H7 (cell line): ENCODE data around the gene TIMM50.

GRCh38 chr19:39387148-39387684, 3.7 kb downstream of the PAF1 start:
- RAMPAGE, long total RNA = no peak

DNA sequence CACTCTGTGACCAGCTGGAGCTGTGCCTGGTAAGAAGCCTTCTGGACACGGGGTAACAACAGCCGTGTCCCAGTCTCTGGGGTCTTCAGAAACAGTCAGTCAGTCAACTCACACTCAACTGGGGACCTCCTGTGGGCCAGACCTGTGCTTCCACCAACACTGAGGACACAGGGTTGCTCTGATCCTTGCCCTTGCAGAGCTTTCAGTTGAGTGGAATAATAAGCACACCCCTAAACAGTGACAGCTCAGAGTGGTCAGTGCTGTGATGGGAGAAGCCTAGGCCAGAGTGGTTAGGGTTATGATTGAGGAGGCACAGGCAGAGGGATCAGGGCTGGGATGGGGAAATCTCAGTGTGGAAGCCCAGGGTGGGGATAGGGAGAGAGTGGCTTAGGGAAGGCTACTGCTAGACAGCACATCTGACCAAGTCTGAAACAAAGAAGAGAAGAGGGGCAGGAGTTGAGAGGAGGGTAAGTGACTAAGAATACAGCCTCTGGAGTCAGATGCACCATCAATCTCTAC, 2.5 kb downstream of the MED29 start:
- RAMPAGE, long total RNA = no peak

GRCh38 chr19:39415402-39415878, 3.0 kb downstream of the PLEKHG2 start:
- RAMPAGE, long total RNA = no peak

GRCh38 chr19:39423761-39424551, 11.5 kb downstream of the PLEKHG2 start:
- RAMPAGE, long total RNA = no peak

GRCh38 chr19:39428145-39429309, 7.2 kb downstream of the RPS16 start:
- RAMPAGE, long total RNA = no peak

DNA sequence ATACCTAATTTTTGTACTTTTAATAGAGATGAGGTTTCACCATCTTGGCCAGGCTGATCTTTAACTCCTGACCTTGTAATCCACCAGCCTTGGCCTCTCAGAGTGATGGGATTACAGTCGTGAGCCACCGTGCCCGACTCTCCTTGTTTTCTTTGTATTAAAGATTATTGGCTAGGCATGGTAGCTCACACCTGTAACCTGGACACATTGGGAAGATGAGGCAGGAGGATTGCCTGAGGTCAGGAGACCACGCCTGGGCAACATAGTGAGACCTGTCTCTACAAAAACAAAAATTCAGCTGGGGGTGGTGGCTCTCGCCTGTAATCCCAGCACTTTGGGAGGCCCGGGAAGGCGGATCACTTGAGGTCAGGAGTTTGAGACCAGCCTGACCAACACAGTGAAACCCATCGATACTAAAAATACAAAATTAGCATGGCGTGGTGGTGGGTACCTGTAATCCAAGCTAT, 3.3 kb downstream of the RPS16 start:
- RAMPAGE, long total RNA = no peak

DNA sequence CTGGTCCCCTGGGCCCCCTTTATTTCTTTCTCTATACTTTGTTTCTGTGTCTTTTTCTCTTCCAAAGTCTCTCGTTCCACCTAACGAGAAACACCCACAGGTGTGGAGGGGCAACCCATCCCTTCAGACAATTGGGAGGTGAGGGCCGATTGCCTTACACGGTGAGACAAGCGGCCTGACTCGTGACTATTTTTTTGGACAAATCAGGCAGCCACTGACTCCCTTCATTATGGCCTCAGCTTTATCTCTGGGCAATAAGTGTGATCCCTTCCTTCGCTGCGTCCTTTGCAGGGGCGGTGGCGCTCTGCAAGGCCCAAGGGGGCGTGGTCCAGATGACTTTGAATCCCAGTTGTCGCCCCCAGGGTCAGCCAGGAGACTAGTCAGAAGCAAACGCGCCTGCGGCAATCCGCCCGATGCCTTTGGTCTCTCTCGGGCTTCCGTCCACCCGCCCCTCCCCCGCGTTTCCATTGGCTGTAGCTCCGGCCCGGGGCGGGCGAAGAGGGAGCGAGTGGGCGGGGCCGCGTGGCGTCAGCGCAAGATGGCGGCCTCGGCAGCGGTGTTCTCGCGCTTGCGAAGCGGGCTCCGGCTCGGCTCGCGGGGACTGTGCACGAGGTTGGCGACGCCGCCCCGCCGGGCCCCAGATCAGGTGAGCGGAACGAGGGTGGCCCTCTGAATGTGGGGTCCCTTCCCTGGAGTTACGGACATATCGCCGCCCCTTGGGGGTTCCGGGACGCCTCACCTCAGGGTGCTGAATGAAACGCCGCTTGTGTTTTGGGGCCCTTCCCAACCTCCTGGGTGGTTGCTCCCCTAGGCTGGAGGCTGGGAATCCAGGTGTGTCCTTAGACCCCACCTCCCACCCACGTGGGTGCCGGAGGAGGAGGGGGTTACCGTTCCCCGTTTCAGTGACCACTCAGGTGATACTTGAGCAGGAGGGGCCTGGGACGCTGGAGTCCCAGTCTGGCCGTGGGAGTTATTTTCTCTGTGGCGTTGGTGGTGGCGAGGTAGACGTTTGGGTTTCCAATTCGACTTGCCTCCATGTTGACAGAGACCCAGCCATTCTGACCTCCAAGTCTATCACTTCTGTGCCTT, at the start of gene TIMM50:
Gene TIMM50 (plus strand): TSS at position 523 of the 1,089 bp plus-strand sequence.
- RAMPAGE, long total RNA = start-site peak on the plus strand centred at position 557 of the sequence, 68 bp wide, 1,121 reads

DNA sequence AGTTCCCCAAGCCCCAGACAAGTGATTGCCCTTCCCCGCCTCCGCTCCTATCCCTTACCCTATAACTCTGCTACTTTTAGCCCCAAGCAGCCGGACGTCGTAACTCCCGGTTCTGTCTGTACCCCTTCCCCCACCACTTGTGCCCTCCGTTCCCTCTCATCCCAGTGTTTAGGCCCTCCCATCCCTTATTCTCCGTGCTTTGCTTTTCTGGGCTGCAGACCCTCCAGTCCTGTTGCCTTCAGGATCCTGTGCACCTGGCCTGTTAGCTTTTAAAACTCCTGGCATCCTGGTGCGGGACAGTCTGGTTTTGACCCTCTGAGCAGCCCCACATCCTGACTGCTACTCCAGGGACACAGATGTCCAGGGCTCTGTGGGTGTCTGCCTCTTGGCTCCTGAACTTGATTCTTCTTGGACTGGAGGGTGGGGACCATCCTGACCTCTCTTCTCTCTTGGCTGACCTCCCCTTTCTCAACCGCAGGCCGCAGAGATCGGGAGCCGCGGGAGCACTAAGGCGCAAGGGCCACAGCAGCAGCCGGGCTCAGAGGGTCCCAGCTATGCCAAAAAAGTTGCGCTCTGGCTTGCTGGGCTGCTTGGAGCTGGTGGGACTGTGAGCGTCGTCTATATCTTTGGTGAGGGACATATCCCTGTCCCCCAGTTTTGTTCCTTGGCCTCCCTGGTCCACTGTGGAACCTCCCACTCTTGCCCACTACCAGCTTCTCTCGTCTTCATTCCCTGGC, 935 bp downstream of the TIMM50 start:
- RAMPAGE, long total RNA = no peak

GRCh38 chr19:39719333-39719771, 15.1 kb downstream of the LGALS14 start:
- RAMPAGE, long total RNA = no peak

DNA sequence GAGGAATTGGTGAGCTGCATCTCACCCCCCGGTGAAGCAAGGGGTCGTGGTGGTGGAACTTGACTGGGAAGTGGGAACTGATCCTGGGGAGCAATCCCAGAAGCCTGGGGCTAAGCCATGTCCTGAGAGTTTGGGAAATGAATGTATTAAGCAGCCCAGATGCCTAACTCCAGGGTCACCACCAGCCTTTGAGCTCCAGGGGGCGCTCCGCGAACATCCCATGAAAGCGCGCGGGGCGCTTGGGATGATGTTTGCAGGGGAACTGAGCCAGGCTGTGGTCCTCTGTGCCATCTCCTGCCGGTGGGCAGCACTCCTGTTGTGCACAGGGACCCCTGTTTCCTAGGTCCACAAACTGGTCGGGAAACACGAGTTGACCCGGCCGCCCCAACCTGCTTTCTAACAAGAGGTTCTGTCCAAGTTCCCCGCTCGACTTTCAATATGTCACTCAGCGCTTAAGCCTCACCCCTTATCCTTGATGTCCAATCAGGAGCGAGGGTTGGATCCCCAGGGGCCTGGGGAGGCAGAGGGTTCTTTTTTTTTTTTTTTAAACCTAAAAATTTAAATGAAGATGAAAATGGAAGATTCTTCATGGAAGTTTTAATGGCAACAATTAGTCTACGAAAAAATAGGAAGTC, 14.4 kb downstream of the LEUTX start:
- RAMPAGE, long total RNA = no peak

GRCh38 chr19:39878977-39879249, 32.7 kb upstream of the FBL start:
- RAMPAGE, long total RNA = no peak

DNA sequence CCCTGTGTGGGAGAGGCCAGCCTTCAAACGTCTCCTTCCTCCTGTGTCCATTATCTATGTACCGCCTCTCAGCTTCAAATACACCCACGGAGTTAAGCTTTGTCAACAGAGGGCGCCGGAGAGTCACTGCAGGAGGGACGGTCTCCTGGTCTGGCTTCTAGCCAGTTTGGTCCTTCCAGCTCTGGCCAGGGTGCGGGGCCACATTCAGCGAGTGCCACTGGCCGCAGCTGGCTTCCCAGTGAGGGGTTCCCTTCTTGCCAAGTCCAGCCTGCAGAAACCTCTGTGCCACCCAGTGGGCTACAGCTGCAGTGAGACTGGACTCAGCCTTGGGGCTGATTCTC, 51.6 kb upstream of the FBL start:
- RAMPAGE, long total RNA = no peak

DNA sequence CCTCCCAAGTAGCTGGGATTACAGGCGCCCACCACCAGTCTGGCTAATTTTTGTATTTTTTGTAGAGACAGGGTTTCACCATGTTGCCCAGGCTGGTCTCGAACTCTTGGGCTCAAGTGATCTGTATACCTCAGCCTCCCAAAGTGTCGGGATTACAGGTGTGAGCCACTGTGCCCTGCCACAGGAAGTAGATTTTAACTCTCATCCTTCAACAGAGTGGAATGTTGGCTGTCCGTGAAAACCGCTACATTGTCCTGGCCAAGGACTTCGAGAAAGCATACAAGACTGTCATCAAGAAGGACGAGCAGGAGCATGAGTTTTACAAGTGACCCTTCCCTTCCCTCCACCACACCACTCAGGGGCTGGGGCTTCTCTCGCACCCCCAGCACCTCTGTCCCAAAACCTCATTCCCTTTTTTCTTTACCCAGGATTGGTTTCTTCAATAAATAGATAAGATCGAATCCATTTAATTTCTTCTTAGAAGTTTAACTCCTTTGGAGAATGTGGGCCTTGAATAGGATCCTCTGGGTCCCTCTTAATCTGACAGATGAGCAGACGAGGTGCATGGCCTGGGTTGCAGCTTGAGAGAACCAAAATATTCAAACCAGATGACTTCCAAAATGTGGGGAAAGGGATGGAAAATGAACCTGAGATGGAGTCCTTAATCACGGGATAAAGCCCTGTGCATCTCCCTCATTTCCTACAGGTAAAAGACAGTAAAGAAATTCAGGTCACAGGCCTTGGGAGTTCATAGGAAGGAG, 10.2 kb downstream of the PSMC4 start:
- RAMPAGE, long total RNA = no peak

GRCh38 chr19:39997191-39997609, 340 bp downstream of the ZNF546 start:
- RAMPAGE, long total RNA = no peak

- RAMPAGE, long total RNA = no peak
Observed at GRCh38 chr19:40204262-40204696, 13.1 kb downstream of the MAP3K10 start.

DNA sequence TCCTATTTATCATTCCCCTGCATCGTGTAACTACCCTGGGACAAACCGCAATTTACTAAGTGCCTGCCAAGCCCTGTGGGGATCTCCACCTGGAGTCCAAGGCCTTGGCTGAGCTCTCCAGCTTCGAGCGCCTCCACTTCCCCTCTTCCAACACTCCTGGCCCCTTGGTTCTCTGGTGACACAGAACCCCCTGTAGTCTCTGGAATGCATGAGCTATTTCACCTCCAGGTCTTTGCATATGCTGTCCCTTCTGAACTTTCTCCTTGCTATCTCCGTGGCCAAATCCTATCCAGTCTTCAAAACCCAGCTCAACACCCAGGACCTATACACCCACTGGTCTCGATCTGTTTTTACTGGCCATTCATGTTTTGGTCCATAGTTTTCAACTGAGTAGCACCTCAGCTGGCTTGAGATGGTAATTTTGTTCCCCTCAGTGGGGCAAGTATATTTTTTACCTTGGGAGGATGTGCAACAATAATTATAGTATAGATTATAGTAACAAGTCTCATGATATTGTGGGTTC, 26.1 kb upstream of the CCNP start:
- RAMPAGE, long total RNA = no peak

- RAMPAGE, long total RNA = no peak
Observed at GRCh38 chr19:40266934-40267765, 18.0 kb downstream of the AKT2 start.

- RAMPAGE, long total RNA = no peak
Observed at GRCh38 chr19:40322847-40323441, 25.3 kb downstream of the C19orf47 start.

DNA sequence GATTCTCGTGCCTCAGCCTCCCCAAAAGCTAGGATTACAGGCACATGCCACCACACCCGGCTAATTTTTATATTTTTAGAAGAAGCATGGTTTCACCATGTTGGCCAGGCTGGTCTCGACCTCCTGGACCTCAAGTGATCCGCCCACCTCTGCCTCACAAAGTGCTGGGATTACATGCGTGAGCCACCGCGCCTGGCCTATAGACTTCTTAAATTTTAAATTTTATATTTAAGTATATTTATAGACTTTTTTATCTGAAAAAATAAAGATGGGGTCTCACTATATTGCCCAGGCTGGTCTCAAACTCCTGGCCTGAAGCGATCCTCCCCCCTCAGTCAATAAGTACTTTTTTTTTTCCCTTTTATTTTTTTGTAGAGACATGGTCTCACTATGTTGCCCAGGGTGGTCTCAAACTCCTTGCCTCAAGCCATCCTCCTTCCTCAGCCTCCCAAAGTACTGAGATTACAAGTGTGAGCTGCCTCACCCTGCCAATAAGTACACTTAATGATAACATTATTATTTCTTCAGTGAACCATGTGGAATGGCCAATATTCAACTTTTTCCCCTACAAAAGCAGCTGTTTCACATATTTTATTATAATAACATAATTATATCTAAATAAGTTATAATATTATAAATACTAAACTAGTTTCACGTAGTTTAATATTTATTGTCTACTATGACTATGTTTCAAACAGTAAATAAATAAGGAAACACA, 1.8 kb downstream of the SERTAD1 start:
- RAMPAGE, long total RNA = no peak

DNA sequence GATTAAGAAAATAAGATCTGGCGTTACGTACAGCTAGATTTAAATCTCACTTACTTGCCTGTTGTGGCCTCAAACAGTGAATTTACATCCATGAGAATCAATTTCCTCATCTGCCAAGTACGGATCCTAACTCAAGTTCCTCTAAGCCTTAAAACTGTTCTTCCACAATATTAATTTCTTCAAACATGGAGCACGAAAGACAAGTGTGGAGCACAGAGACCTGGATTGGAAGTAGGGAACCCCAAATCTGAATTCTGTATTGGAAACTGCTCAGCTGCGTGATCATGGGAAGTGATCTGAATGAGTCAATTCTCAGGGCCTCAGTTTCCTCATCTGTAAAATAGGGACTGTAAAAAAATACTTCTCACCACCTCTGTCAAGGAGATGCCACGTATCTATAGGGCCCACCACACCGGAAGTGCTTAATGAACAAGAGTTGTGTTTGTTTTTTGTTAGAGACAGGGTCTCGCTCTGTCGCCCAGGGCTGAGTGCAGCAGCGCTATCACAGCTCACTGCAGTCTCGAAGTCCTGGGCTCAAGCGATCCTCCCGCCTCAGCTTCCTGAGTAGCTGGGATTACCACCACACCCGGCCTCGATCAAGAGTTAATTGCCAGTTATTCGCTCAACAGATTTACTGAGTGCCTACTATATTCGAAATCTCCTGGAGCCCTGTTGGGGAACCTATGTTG, 1.7 kb downstream of the SERTAD3 start:
- RAMPAGE, long total RNA = no peak